OCI-LY7 (cell line): ENCODE results near the genes LDHC, PTPN5, PRMT3 and SLC17A6.

GRCh38 chr11:18335373-18336087 is 13.2 kb downstream of the GTF2H1 start:
- PRO-cap, result no peak
- RAMPAGE, long total RNA, result no peak

DNA sequence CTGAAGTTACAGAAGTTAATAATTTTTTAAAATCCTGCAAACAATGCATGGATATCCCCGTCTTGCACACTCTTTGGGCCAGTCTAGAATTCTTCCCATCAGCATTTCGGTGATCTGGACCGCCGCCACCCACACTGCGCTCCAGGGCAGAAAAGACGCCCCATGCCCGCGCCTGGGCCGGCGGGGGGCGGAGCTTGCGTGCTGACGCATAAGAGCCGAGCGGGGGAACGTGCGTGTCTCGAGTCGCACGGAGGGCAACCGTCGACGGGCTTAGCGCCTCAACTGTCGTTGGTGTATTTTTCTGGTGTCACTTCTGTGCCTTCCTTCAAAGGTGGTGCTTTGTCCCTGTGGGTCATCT is at the start of gene LDHC:
TSS of gene LDHC (plus strand) at position 241 of the 358 bp plus-strand sequence.
- PRO-cap, result no peak
- RAMPAGE, long total RNA, result no peak

GRCh38 chr11:18633235-18633598 is 925 bp downstream of the SPTY2D1 start:
- PRO-cap, result no peak
- RAMPAGE, long total RNA, result no peak

DNA sequence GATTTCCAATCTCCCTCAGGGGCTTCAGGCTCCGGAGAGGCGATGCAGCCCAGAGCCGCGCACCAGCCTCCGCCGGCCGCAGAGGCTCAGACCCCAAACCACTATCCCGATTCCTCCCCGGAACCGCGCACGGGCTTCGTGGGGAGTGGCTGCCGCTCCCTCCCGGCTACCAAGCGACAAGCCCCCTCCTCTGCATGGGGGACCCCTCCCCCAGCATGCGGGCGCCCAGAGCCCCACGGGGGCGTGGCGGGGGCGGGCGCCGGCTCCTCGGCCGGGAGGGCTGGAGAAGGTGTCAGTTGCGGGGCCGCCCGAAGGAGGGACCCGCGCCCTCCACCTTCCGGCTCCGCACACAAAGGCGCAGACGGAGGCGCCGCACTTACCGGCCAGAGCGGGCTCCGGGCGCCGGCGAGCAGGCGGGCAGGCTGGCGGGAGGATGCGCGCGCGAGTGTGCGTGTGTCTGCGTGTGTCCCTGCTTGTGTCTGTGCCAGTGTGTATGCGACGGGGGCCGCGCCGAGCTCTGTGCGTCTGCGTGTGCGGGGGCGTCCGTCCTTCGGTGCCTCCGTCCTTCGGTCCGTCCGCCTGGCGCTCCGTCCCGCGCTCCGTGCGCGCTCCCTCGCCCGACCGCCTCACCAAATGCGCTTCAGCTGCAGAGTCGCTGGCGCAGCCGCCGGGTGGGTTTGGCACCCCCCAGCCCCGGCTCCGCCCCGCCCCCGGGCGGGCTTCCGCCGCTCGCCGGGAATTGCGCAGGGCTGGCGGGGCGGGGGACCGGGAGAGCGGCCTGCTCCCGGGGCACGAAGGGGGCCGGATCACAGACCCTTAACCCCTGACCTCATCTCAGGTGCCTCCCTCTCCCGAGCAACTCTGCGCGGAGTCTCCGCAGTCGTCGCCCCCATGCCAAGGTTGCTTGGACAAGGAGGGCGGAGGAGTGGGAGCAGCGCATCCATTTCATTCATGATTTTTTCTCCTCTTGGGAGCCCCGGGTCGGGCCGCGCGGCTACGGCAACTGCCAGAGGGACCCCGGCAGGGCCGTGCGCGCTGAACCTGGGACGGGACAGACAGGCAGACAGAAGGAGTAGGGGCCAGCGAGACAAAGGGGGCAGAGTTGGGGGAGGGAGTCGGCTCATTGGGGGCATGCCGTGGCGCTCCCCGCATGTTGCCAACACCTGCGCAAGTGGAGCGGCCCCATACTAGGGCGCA is at the start of gene PTPN5:
TSS of gene PTPN5 (minus strand) at position 654 of the 1,197 bp plus-strand sequence.
- PRO-cap, result no peak
- RAMPAGE, long total RNA, result no peak

- PRO-cap, result bidirectional peak, plus-strand start at chr11:19240561, minus-strand start at chr11:19240573; bidirectional peak, plus-strand start at chr11:19240615, minus-strand start at chr11:19240618
- RAMPAGE, long total RNA, result no peak
Measured at GRCh38 chr11:19240124-19240780, 493 bp downstream of the E2F8 start.

- PRO-cap, result no peak
- RAMPAGE, long total RNA, result no peak
Measured at GRCh38 chr11:19534146-19534870, 178.3 kb upstream of the NAV2 start.

DNA sequence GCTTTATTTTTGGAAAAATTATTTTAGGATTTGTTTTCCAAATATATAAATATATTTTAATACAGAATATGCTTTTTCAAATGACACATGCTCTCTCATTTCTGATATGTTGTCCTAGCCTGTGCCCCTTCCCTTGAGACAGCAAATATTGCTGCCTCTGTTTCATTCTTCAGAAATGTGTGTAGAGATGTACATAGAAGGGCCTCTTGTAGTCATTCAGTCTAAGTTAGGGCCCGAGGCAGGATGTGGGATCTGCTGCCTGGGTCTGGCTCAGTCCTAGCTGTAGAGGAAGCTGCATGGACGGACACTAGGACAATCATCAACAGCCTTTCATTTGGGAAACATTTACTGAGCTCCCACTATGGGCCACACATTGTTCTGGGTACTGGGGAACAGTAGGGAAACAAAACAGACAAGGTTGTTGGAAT is 62.5 kb downstream of the NAV2 start:
- PRO-cap, result no peak
- RAMPAGE, long total RNA, result no peak

GRCh38 chr11:20020204-20020564 is 140.1 kb downstream of the DBX1 start:
- PRO-cap, result no peak
- RAMPAGE, long total RNA, result no peak

DNA sequence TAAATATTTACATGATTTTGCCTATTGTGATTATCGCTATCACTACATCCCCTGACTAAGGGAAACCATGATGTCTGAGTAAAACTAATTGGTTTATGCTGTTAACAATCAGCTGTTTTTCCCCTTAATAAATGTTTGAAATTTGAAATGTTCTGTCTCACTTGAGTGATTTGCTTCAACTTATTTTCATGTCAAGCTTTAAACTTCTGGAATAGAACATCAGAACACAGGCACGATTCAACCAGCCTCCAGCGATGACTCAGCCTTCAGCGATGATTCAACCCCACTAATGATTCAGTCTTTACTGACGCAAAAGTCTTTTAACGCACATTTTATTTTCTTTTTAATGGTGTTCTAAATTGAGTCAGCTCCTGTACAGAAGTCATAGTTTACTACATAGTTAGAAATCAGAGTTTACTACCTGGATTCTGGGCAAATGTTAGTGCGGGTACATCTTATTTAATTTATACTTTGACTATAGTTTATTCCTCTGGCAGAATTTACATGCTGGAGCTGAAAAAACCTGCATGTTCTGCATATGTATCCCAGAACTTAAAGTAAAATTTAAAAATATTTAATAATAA is 4.1 kb downstream of the HTATIP2 start:
- PRO-cap, result no peak
- RAMPAGE, long total RNA, result no peak

DNA sequence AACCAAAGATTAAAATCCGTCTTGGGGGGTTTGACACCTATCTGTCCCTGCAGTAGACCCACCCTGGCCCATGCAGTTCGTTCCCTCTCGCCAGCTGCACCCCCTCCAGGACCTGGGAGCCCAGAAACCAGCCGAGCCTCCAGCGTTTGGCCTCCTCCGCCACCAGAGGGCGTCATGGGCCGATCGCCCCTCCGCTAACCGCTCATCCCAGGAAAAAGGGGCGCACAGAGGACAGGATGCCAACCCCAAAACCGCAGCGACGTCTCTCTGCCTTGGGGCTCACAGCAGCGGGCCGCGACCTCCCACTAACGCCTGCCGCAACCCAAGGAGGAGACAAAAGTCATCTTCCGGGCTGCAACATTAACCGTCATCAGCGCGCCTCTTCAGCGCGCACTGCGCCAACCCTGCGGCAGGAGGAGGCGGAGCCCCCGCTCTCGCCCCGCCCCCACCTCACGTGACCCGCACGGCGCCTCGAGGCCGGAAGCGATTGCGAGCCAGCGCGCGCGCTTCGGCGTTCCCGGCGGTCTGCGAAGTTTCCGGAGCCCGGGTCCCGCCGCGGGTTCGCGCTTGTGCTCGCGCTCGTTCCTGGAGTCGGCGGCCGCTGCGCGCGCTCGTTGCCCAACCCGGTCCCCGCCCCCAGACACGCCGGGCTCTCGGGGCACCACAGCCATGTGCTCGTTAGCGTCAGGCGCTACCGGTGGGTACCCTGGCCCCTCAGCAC is at the start of gene PRMT3:
TSS of gene PRMT3 (plus strand) at position 639 of the 721 bp plus-strand sequence.
- PRO-cap, result bidirectional peak, plus-strand start at position 163 of the sequence, minus-strand start at position 114 of the sequence; bidirectional peak, plus-strand start at position 639 of the sequence, minus-strand start at position 334 of the sequence
- RAMPAGE, long total RNA, result no peak

GRCh38 chr11:20474267-20475025 is 86.9 kb downstream of the PRMT3 start:
- PRO-cap, result no peak
- RAMPAGE, long total RNA, result no peak

GRCh38 chr11:21752643-21753656 is 439.9 kb upstream of the ANO5 start:
- PRO-cap, result no peak
- RAMPAGE, long total RNA, result no peak

DNA sequence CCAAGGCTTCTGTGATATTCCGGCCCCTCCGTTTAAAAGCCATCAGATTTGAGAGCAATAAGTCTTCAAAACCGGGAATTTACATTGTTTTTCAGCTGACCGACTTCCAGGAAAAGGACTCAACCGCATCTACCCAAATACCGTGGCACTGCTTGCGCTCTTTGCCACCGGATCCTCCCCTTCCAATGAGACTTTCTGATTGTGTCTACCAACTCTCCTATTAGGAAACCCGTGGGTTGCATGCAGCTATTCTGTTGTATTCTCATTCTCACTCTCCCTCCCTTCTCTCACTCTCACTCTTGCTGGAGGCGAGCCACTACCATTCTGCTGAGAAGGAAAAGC is at the start of gene SLC17A6:
TSS of gene SLC17A6 (plus strand) at position 290 of the 342 bp plus-strand sequence.
- PRO-cap, result no peak
- RAMPAGE, long total RNA, result no peak

DNA sequence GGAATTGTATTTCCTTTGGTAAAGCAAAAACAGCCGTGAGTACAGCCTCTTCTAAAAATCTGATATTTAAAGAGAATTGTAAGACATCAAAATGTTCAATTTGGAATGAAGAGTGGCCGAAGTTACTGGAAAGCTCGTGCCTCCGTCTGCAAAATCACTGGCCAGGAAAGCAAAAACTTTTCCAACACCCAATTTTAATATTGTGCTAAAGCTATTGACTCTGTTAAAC is 303 bp upstream of the GAS2 start:
- PRO-cap, result no peak
- RAMPAGE, long total RNA, result no peak

DNA sequence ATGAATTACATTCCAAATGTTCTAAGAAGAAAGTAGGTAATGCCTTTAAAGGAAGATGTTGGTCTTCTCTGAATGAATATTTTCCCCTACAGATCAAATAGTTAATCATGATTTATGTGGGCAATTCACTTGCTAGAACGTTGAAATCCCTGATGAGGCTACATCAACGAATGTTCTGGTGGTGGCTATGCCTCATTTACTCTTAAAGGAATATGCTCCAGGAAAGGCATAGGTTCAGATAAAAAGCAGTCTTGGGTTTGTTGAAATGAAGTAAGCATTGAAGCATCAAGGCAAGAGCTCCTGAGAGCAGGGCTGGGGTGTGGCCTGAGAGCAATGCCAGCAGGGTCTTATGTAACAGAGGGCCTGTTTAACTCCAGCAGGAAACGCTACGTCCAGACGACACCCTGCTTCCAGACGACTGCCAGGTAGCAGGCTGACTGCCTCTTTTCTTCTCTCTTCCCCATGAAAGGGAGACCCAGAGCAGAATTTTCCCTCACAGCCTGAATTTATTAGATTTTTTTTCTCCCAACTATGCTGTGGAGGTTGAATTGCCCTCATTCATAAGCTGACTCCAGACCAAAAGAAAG is 127.1 kb upstream of the SLC5A12 start:
- PRO-cap, result no peak
- RAMPAGE, long total RNA, result no peak

DNA sequence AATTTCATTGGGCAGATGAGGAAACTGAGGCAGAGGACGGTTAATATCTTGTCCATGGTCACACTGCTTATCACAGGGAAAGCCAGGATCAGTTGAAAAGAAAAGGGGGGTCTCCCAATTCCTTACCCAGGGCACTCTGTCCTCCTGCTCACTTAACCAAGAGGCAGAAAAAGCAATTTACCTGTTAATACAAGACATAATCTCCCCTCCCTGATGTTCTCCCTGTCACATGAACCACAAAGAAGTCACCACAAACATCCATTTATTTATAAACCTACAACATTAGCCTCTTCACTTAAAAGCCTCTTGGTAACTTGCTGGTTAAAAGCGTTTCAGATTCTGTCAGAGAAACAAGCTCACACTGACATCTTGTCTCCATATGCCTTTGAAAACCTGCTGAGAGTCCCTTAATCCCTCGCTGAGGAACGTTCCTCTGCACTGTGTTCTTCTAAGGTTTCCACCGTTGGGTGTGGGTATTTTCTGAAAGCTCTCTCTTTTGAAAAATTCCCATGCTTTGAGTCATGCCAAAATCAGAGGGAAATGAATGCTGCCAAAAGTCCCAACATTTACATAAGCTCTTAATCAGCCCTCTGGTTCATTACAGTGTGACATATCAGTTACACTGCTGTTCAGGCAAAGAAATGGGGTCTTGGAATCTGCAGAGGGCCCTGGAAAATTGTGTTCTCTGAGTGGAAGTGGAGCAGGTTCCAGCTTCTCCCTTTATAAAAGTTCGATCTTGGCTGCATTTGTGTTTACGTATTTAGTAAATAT is 149.8 kb downstream of the CCDC34 start:
- PRO-cap, result no peak
- RAMPAGE, long total RNA, result no peak

- PRO-cap, result no peak
- RAMPAGE, long total RNA, result no peak
Measured at GRCh38 chr11:27367135-27367788, 4.2 kb upstream of the CCDC34 start.

GRCh38 chr11:27388151-27388421 is 25.1 kb upstream of the CCDC34 start:
- PRO-cap, result no peak
- RAMPAGE, long total RNA, result no peak

DNA sequence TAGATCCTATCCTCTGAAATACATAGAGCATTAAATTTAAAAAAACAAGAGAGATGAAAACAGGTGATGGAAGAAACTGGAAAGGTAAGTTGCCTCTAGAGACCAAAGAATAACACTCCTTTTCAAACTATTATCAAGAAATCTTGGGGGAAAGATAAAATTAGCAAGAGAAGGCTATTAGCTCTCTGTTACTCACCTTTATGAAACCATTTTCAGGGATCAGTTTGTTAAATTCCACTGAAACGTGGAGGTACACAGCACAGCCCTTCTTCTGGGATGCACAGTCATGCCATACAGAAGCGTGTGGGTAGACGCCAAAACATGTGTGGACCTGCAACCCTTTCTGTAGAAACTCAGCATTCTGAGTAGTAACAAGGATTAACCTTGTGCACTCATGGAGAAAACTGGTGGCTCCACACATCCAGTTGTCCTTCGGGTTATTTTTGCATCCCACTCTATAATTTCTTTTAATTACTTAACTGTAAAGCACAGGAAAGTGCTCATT is 26.3 kb downstream of the BDNF start:
- PRO-cap, result no peak
- RAMPAGE, long total RNA, result no peak

DNA sequence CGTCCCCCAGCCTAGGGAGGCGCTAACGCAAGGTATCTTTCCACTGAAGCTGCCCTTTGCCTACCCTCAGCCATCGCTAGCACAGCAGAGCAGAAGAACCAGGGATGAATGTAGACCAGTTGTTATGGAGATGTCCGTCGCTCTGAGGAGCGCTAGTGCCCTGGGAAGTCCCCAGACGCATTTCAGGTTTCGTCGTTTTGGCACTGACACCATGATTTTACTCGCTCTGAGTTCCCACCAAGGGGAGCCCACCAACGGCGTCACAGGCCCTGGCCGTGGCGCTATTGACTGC is 22.7 kb upstream of the BDNF start:
- PRO-cap, result no peak
- RAMPAGE, long total RNA, result no peak